Ovary (tissue), 7 donors: ENCODE measurements around a stretch of chr6.

- PRO-cap, 7 experiments, result peak in 1 of 7 experiments; most common plus-strand start chr6:3281958 (in 1); most common minus-strand start chr6:3281838 (in 1)
- RAMPAGE, long total RNA, 2 experiments, result no peak in any of the 2 experiments
Observed at GRCh38 chr6:3281761-3282163, 23.0 kb downstream of the PSMG4 start.

DNA sequence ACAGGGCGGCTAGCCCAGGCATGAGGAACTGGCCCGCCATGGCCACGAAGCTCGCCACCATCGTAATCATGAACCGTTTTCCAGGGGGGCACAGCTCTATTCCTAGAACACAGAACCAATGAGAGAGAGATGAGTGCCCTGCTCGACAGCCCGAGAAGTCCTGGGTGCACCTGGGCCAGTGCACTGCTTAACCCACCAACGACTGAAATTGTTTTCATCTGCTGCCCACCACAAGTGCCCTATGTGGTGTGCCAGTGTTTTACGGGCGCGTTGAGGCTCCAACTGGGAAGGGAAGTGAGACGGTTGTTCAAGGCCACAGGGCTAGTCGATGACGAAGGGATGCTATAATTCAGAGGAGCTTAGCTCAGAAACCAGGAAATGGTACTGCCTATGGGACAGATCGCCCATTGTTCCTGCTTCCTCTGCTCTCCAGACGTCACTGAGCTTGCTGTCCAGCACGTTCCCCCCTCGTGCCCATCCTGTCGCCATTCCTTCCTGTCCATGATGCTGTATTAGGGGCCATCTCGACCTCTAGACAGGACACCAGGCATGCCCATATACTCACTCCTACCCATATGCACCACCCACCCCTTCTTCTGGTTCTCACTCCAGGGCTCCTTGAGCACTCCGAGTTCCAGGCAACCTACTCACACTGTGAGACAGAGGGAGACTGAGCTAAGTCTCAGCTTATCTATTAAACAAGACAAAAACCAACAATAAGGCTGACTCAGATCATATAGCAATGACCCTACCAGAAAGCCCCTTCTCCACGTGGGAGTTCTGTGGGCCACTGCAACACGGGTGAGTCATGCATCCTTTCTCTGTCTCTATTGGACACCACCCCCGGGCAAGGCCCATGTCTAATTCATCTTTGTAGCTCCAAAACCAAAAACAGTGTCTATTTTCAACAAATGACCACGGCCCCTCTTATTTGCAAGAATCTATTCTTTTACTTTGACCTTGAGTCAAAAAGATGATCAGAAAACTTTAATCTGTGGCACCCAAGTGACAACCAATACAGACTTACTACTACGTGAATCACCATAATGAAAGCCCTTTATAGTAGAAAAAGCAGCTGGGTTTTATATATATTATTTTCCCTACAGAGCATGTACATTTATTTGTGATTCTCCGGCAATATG, 65.5 kb downstream of the PSMG4 start:
- PRO-cap, 7 experiments, result peak in 1 of 7 experiments; most common plus-strand start position 621 of the sequence (in 1); most common minus-strand start position 296 of the sequence (in 1)
- RAMPAGE, long total RNA, 2 experiments, result no peak in any of the 2 experiments

DNA sequence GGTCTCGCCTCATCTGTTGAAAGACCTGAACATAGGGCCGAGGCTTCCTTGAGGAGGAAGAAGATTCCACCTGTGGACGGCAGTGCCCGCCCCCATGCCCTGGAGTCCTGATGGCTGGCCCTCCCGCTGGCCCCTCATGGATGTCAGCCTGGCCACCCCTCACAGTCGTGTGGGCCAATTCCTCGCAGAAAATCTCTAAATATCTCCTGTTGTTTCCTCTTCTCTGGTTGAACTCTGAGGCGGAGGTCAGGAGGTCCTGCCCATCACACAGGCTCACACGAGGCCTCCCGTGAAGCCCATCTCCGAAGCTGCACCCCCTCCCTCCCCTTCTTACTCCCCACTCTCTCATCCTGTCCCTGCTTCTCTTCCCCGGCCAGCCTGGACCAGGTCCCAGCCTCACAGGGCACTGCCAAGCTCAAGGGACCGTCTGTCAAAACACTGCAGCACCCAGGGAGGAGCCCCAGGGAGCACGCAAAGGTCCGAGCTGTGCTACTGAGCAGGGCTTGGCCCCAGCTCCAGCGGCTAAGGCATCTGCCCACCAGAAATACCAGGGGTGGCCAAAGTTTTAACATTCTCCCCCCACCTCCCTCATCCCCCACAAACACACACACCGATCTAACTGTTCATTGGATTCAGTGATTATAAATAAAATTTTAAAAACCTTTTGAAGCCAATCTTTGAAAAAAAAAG, 70.0 kb downstream of the PSMG4 start:
- PRO-cap, 7 experiments, result no peak in any of the 7 experiments
- RAMPAGE, long total RNA, 2 experiments, result no peak in any of the 2 experiments

DNA sequence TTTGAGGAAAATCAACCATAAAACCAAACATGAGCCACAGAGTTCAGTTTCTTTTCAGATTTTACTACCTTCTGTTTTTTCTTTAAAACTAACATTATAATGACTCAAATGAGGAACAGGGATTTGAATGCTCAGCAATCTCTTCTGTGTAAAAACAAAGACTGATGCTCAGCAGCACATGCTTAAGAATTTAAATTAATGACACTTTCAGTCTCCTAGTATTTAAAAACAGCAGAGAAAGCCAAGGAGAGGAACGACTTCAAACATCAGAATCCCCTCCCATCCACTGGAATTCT, 72.8 kb downstream of the PSMG4 start:
- PRO-cap, 7 experiments, result no peak in any of the 7 experiments
- RAMPAGE, long total RNA, 2 experiments, result no peak in any of the 2 experiments

DNA sequence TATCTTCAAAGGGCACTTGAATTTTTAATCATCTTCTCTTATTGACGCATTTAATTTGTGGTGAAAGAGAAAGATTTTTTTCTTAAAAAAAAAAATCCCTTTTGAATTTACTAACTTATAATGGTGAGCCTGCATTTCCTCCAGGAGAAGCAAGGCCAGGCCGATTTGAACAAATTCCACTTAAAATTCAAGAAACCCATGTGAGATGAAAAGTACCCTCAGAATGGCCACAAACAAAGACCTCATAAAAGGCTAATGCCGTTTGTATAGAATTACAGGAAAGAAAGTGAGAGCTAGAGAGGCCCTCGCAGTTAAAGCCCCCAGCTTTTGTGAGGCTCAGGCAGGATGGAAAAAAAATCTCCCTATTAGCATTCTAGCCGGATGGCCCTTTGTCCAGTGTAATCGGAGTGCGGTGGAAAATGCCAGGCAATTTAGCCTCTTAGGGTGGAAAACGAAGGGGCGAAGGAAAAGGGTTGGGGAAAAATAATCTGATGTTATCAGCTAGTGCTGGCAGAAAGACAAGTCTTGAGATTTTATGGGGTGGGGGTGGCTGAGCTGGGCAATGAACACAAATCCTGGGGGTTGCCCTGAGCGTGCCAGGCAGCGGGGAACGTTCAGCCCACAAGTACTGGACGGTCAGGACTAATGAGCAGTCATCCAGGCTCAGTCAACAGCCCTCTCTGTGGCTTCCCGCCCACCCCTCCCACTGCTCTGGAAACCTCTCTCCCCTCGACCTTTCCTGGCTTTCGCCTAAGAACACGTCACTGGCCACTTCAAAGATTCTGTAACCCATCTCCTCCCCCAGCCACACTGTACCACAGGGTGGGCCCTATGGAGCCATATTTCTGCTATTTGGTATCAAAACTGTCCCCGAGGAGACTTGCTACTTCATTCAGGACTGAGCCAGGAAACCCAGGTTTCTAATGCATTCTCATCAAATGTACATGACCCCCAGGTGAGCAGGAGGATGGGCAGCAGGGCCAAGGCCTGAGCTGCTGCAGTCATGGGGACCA, 92.5 kb downstream of the PSMG4 start:
- PRO-cap, 7 experiments, result no peak in any of the 7 experiments
- RAMPAGE, long total RNA, 2 experiments, result no peak in any of the 2 experiments

DNA sequence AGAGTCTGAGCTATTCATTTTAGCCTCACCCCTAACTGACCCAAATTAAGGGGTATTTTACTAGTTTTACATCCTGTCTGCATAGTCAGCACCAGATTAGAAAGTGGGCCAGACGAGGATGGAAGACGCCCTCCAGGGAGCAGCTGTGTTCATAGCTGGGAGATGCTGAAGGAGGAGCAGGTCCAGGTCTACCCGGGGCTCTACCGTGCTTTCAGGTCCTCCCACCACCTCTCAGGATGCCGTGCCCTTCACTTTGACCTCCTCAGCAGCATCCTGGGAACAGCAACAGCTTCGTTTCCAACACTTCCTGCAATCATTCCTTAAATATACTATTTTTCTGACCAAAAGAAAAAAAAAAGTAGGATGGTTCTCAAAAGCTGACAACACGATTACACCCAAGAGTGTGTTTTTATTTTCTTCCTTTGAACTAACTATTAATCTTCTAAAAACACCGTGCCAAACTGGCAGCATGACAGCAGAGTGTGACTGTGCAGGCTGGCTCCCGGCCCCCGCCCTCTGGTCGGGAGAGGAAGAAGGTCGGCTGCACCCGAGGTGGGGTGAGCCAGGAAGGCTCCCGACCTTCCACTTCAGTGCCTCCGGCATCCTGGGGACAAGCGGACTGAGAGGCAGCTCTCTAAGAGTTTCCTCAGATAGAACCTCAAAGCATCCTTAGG, 29.3 kb downstream of the SLC22A23 start:
- PRO-cap, 7 experiments, result no peak in any of the 7 experiments
- RAMPAGE, long total RNA, 2 experiments, result no peak in any of the 2 experiments

- PRO-cap, 7 experiments, result peak in 1 of 7 experiments; most common plus-strand start chr6:3455387 (in 1)
- RAMPAGE, long total RNA, 2 experiments, result no peak in any of the 2 experiments
Observed at GRCh38 chr6:3454958-3455456, 1.8 kb downstream of the SLC22A23 start.

- PRO-cap, 7 experiments, result no peak in any of the 7 experiments
- RAMPAGE, long total RNA, 2 experiments, result no peak in any of the 2 experiments
Observed at GRCh38 chr6:3719766-3720428, 31.6 kb downstream of the PXDC1 start.

- PRO-cap, 7 experiments, result no peak in any of the 7 experiments
- RAMPAGE, long total RNA, 2 experiments, result no peak in any of the 2 experiments
Observed at GRCh38 chr6:3741961-3742694, 9.4 kb downstream of the PXDC1 start.

DNA sequence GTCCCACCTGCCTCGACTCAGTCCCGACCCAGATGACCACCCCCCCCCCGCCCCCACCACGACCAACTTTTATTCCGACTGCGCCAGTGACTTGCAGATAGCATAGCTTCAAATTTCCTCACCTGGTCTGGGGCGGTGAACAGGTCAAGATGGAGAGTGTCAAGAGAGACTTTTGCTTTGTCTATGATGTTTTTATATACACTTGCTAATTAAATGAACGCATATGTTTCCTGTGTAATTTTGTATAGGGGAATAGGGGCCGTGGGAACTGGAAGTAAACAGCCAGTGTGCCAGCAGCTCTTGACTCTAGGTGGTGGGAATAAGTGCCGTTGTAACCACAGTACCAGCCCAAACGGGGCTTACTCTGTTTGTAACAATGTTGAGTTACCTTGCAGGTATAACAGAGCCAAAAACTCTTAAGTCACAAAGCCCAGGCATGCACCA, 1.3 kb upstream of the PXDC1 start:
- PRO-cap, 7 experiments, result no peak in any of the 7 experiments
- RAMPAGE, long total RNA, 2 experiments, result start-site peak on the plus strand in 1 of 2 experiments, centred at position 266 of the sequence, 6 reads per replicate

DNA sequence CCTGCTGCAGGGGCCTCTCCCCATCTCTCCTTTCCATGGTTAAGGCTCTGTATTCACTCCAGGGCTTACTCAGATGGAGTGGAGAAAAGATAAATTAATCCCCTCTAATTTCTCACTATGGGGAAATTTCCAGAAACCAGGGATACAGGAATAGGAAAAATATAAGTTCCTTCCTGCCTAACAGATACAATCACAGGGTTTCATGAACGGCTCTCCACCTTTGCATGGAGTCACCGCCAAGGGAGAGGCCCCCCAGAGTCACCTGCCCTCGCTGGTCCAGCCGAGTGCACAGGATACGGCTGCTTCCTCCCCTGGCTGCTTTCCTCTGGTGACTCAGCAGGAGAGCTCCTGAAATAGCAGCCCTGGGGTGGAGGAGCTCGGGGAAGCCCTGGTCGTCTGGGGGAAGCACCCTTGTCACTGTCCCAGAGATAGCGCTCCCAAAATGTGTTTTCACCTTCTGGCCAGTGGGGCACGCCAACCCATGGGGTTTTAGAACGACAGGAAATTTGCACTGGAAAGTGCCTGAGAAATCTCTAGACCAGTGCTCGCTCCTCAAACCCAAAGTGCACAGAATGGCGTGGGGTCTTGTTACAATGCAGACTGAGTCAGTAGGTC, 36.1 kb upstream of the FAM50B start:
- PRO-cap, 7 experiments, result no peak in any of the 7 experiments
- RAMPAGE, long total RNA, 2 experiments, result no peak in any of the 2 experiments

- PRO-cap, 7 experiments, result no peak in any of the 7 experiments
- RAMPAGE, long total RNA, 2 experiments, result no peak in any of the 2 experiments
Observed at GRCh38 chr6:3848417-3848764, 782 bp upstream of the FAM50B start.

GRCh38 chr6:3887991-3888545, 38.9 kb downstream of the FAM50B start:
- PRO-cap, 7 experiments, result no peak in any of the 7 experiments
- RAMPAGE, long total RNA, 2 experiments, result no peak in any of the 2 experiments

DNA sequence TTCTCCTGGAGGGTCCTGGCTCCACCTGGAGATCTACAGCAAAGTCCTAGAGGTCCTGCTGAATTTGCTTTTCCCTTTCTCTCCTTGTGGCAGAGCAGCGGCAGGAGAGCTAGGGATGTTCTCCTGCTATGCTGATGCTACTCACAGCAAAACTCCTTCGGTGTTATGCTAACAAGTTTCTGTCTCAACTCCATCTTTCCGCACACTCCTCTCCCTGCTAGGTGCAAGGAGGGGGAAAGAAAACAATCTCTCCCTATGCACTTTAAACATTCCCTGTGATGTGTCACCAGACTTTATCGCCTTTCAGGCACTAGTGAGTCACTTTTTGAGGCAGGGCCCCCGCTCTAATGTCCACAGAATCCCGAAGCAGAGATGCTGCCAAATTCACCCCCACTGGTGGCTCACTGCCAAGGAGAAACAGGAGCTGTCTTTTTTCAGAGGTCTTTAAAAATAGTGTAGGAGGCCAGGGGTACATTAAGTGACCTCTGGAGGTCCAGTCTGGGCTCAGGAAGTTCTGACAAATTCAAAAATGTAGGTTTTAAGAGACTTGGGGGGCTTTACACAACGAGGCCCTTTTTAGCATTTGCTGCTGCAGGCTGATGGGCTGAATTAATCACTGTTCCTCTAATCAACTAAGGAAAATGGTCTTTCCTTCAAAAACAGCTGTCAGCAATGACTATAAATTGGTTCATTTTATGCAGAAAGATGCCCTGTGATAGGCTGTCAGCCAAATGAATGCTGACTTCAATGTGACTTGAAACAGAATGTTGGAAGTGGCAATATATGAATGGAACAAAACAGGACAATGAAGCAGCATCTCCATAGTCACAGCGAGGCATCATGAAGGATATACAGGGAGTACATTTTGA, 62.8 kb downstream of the FAM50B start:
- PRO-cap, 7 experiments, result no peak in any of the 7 experiments
- RAMPAGE, long total RNA, 2 experiments, result no peak in any of the 2 experiments

DNA sequence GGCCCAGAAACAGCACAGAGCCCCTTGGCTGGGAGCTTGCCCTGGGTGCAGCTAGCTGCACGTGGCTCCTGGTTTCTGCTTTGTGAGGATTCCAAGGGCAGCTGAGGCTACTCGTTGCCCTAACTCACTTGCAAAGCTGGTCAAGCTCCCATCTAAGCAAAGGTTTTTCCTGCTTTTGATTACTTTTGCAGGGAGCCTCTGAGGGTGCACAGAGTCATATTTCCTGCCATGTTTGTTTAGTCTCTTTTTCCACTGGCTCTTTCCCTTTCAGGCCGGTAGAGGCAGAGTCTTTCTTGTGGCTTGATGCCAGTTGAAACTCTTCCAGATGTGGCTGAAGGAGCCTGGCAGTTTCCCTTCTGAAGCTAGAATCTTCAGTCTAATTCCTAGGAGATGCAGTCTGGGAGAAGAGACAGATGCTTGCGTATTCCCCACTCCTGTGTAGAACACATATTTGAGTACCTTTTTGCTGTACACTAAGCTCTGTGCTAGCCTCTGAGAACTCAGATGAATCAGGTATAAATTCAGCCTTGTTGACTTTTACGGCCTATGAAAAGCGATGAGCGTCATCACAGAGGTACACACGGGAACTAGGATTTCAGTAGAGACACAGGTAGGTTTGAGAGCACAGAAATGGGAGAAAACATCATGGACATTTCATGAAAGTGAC, 118.6 kb upstream of the ECI2 start:
- PRO-cap, 7 experiments, result no peak in any of the 7 experiments
- RAMPAGE, long total RNA, 2 experiments, result no peak in any of the 2 experiments

- PRO-cap, 7 experiments, result peak in 1 of 7 experiments; most common plus-strand start chr6:4358929 (in 1)
- RAMPAGE, long total RNA, 2 experiments, result no peak in any of the 2 experiments
Observed at GRCh38 chr6:4358168-4359404, 223.2 kb upstream of the ECI2 start.

DNA sequence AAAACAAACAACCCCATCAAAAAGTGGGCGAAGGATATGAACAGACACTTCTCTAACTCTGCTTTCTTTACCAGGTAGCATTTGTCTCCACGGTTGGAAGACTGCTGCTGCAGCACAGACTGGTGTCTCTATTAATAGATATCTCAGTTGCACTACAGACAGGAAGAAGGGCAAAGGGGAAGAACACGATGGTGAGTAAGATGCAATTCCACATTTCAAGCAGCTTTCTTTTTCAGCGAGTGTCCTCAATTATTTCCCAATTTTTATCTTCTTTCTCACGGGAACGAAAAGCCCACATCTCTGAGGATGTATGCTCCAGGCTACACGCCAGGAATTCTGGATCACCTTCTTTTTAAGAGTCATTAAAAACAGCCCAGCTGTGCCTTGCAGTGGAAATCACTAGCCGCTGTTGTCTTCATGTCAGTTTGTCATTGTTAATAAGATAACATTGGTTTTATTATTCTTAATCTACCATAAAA, 311.6 kb upstream of the ECI2 start:
- PRO-cap, 7 experiments, result no peak in any of the 7 experiments
- RAMPAGE, long total RNA, 2 experiments, result no peak in any of the 2 experiments

- PRO-cap, 7 experiments, result no peak in any of the 7 experiments
- RAMPAGE, long total RNA, 2 experiments, result no peak in any of the 2 experiments
Observed at GRCh38 chr6:4489379-4489943, 286.7 kb upstream of the CDYL start.

DNA sequence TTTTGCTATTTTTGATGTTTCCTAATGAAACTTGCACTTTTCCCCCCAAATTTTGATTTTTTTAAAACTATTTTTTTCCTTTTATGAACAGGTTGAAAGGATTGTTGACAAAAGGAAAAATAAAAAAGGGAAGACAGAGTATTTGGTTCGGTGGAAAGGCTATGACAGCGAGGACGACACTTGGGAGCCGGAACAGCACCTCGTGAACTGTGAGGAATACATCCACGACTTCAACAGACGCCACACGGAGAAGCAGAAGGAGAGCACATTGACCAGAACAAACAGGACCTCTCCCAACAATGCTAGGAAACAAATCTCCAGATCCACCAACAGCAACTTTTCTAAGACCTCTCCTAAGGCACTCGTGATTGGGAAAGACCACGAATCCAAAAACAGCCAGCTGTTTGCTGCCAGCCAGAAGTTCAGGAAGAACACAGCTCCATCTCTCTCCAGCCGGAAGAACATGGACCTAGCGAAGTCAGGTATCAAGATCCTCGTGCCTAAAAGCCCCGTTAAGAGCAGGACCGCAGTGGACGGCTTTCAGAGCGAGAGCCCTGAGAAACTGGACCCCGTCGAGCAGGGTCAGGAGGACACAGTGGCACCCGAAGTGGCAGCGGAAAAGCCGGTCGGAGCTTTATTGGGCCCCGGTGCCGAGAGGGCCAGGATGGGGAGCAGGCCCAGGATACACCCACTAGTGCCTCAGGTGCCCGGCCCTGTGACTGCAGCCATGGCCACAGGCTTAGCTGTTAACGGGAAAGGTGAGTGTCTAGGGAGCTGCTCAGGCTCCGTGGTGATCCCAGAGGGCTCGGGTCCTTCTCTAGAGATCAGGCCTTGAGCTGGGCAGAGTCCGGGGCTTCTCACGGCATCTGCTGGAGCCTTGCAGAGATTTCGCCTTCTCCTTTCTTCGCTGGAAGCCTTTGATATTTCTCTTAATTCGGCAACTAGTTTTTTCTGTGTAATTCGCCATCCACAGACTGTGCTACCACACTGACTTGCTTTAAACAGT, 111.9 kb downstream of the RPP40 start:
- PRO-cap, 7 experiments, result no peak in any of the 7 experiments
- RAMPAGE, long total RNA, 2 experiments, result no peak in any of the 2 experiments

- PRO-cap, 7 experiments, result no peak in any of the 7 experiments
- RAMPAGE, long total RNA, 2 experiments, result no peak in any of the 2 experiments
Observed at GRCh38 chr6:5054073-5054324, 31.1 kb upstream of the PPP1R3G start.